Upper lobe of left lung (tissue), 5 donors: ENCODE measurements around the gene CCNA2.

DNA sequence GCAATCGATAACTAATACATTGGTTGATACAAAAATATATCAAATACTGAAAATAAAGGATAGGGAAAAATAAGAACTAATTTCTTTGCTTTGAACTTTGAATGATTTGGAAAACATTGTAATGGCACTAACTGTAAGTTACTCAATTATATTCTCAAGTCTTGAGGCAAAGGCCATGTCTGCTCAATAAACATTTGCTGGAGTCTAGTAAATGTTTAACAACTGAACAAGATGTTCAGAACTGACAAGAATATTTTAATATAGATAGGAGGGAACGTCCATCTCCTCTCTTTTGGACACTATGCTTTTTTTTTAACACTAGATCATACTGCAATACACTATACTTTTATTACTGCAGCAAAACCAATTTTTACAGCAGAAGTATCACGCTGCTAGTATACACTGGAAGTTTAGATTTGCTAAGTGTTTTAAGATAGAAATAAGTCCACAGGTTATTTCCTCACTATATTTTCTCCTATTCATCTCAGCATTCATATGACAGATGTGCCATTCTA lies 76.2 kb downstream of the PRSS12 start:
- PRO-cap, 2 experiments: no peak in any of the 2 experiments
- RAMPAGE, long total RNA, 4 experiments: no peak in any of the 4 experiments

GRCh38 chr4:118277217-118277749 lies 75.5 kb downstream of the PRSS12 start:
- PRO-cap, 2 experiments: no peak in any of the 2 experiments
- RAMPAGE, long total RNA, 4 experiments: no peak in any of the 4 experiments

GRCh38 chr4:118836269-118837069 lies 543 bp upstream of the SEC24D start:
- PRO-cap, 2 experiments: no peak in any of the 2 experiments
- RAMPAGE, long total RNA, 4 experiments: no peak in any of the 4 experiments

DNA sequence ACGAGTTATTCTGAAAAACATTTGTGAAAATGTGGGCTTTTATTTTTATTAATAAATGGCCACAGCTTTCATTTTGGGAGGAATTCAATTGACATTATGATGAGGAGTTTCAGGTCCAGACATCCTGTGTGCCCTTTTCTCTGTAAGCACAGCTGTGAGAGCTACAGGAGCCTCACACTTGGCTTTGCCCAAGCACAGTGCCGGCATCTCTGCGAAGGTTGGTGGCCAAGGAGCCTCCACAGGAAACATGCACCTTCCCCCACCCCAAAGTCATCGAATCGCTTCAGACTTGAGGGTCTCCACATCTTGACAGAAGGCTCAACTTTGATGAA lies 99.9 kb downstream of the SYNPO2 start:
- PRO-cap, 2 experiments: no peak in any of the 2 experiments
- RAMPAGE, long total RNA, 4 experiments: no peak in any of the 4 experiments

DNA sequence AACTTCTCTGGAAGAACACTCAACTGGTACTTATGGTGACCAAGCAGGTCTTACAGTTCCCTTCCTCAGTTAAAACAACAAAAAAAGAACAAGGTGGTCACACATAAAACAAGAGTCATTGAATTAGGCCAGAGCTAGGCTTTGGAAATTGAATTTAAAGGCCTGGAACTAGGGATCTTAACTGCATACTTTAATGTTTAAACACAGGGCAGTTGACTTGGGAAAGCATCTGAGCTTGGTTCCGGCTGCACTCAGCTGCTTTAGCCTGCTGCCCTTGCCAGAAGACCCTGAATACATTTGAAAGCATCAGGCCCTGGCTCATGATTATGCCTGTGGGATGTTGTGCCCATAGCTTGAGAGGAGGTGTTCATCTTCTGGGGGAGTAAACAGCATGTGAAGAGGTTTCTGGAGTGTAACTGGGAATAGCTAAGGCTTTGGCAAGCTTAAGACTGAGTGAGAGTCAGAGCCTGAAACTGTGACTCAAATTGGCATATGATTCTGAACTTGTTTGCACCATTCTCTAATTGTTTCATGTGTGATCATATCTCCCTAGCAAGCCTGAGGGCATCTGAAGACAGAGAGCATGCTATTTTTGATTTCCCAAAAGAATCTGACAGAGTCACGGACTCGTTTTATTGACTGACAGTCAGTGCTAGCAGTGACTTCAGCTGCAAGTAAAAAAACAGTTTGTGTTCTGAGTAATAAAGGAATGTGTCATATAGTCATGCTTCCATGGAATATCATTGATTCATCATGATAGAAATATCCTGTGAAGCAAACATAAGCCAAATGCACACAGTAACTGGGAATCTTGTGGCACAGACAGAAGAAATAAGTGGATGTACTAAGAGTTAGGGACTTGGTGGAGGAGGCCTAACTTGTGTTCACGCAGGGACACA lies 100.5 kb downstream of the SYNPO2 start:
- PRO-cap, 2 experiments: no peak in any of the 2 experiments
- RAMPAGE, long total RNA, 4 experiments: no peak in any of the 4 experiments

- PRO-cap, 2 experiments: peak in 1 of 2 experiments; most common minus-strand start chr4:119136741 (in 1)
- RAMPAGE, long total RNA, 4 experiments: no peak in any of the 4 experiments
Observed at GRCh38 chr4:119136567-119137049, 976 bp downstream of the MYOZ2 start.

GRCh38 chr4:119301006-119301218 lies 467 bp upstream of the C4orf3 start:
- PRO-cap, 2 experiments: no peak in any of the 2 experiments
- RAMPAGE, long total RNA, 4 experiments: no peak in any of the 4 experiments

DNA sequence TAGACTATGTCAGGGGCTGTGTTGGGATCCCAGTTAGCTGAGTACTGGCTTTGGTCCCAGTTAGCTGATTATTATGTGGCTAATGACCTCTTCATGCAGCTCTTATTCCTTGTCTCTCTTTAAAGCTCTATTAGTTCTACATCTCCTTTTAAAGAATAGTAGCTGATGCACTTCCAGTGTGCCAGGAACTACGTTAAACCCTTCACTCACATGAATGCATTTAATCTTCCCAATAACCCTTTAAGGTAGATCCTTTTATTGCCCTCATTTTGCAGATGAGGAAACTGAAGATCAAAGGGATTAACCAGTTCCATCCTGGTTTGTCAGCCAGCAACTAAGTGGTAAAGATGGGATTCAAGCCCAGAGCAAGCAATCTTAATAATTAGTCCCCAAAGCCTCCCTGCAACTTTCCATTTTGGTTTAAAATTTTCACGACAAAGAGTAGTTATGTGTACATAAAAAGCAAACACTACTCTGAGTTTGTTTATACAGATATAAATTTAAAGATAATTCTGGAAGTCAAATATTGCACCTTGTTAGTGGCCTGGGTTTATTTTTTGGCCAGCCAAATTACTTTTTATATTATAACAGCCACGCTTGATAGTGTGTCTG lies 37.4 kb downstream of the PDE5A start:
- PRO-cap, 2 experiments: no peak in any of the 2 experiments
- RAMPAGE, long total RNA, 4 experiments: no peak in any of the 4 experiments

- PRO-cap, 2 experiments: no peak in any of the 2 experiments
- RAMPAGE, long total RNA, 4 experiments: start-site peak on the minus strand in 1 of 4 experiments, at chr4:120755655-120755892 at its widest, 11 reads per replicate
Observed at GRCh38 chr4:120755614-120756097, 166.9 kb downstream of the PRDM5 start.

GRCh38 chr4:121153850-121154484 lies 10.2 kb downstream of the TNIP3 start:
- PRO-cap, 2 experiments: no peak in any of the 2 experiments
- RAMPAGE, long total RNA, 4 experiments: no peak in any of the 4 experiments

GRCh38 chr4:121182324-121182790 lies 18.2 kb upstream of the TNIP3 start:
- PRO-cap, 2 experiments: peak in 2 of 2 experiments; most common plus-strand start chr4:121182574 (in 1); most common minus-strand start chr4:121182457 (in 1)
- RAMPAGE, long total RNA, 4 experiments: no peak in any of the 4 experiments

- PRO-cap, 2 experiments: no peak in any of the 2 experiments
- RAMPAGE, long total RNA, 4 experiments: no peak in any of the 4 experiments
Observed at GRCh38 chr4:121199920-121200612, 35.9 kb upstream of the TNIP3 start.

GRCh38 chr4:121683163-121683621 lies 13.6 kb downstream of the ANXA5 start:
- PRO-cap, 2 experiments: no peak in any of the 2 experiments
- RAMPAGE, long total RNA, 4 experiments: no peak in any of the 4 experiments

DNA sequence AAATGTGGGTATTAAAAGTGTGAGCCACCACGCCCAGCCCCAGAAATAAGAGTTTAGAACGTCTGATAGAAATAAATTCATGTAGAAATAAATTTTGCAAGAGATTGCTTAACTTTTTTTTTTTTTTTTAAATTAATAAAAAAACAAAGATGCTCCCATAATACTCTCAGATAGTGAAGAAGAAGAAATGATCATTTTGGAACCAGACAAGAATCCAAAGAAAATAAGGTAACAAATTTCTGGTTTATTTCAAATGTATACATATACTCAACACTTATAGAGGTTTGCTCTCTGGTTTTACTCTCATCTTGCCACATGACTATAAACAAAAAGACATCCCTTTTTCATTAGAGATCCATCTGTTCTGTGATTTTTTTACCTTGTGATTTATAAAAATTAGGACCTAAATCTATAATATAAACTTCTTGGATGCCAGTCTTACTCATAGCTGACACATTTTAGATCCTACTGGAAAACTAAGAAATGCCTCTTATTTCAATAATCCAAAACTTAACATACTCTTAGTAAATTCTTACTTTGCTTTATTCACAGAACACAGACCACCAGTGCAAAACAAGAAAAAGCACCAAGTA lies 7.4 kb downstream of the CCNA2 start:
- PRO-cap, 2 experiments: no peak in any of the 2 experiments
- RAMPAGE, long total RNA, 4 experiments: no peak in any of the 4 experiments

- PRO-cap, 2 experiments: peak in 2 of 2 experiments; most common plus-strand start chr4:121824036 (in 1); most common minus-strand start chr4:121823926 (in 1)
- RAMPAGE, long total RNA, 4 experiments: start-site peak on the minus strand in 1 of 4 experiments, at chr4:121823866-121823882 at its widest, 9 reads per replicate
Observed at GRCh38 chr4:121823365-121824310, at the start of gene CCNA2. Gene CCNA2, minus strand, starts transcription at chr4:121823883.

DNA sequence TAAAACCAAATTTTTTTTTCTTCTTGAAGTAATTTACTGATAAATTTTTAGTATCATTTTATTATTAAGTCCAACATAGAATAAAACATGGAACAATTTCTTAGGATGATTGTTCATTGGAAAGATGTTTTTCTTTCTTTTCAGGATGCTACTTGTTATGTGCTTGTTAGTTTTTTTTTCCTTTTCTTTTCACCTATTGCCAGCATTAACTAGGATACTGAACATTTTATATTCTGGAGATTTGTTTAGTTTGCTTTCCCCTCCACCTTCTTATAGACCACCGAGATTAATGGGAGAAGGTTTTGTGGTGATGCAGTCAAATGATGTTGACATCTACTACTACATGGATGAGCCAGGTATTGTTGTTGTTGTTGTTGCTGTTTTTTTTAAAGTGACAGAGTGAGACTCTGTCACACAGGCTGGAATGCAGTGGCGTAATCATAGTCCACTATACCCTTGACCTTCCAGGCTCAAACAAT lies 37.6 kb downstream of the BLTP1 start:
- PRO-cap, 2 experiments: no peak in any of the 2 experiments
- RAMPAGE, long total RNA, 4 experiments: no peak in any of the 4 experiments

DNA sequence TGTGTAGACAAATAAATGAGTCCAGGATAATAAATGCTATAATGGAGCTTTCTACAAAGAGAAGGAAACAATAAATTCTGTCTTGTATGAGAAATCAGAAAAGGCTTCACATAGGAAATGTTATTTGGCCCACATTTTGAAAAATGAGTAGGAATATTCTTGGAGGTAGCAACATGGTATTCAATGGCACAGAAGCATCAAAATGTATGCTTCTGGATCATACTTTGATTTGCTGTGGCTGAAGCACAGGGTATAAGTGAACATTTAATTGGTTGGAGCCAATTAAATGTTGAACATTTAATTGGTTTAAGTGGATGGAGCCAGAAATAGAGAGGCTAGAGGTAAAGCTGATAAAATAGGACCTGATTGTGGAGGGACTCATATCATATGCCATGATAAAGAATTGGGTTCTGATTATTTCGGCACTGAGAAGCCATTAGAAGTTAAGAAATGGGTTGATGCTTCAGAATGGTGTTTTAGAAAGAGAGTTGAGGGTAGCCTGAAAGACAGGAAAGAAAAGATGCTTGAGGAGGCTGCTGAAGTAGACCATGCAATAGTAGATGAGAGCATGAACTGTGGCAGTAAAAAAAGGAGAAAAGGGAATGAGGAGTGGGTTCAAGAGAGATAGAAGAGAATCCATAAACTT lies 33.5 kb upstream of the ADAD1 start:
- PRO-cap, 2 experiments: no peak in any of the 2 experiments
- RAMPAGE, long total RNA, 4 experiments: start-site peak on the plus strand in 1 of 4 experiments, centred at position 483 of the sequence, 32 reads per replicate

DNA sequence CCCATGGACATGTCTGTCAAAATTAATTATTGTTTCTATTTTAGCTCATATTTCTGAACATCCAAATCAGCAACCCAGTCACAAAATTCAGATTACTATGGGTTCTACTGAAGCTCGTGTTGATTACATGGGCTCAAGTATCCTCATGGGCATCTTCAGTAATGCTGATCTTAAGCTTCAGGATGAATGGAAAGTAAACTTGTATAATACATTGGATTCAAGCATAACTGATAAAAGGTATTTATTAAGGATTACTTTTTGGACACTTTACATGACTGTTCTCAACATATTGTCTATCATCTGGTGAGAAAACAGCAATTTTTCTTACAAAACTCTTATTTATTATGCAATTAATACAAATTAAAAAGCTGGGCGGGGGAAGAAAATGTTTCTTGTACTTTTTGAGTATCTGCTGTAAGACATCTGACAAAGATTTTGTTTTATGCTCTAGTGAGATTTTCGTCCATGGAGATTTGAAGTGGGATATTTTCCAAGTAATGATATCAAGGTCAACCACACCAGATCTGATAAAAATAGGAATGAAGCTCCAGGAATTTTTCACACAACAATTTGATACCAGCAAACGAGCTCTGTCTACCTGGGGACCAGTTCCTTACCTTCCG lies 29.3 kb upstream of the ADAD1 start:
- PRO-cap, 2 experiments: no peak in any of the 2 experiments
- RAMPAGE, long total RNA, 4 experiments: no peak in any of the 4 experiments

DNA sequence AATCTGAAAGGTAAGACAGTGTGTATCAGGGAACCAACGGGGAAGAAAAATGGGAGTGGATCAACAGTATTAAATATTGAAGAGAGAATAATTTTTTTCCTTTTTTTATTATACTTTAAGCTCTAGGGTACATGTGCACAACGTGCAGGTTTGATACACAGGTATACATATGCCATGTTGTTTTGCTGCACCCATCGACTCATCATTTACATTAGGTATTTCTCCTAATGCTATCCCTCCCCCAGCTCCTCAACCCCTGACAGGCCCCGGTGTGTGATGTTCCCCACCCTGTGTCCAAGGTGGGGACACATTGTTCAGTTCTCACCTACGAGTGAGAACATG lies 60.8 kb downstream of the IL21 start:
- PRO-cap, 2 experiments: no peak in any of the 2 experiments
- RAMPAGE, long total RNA, 4 experiments: no peak in any of the 4 experiments

DNA sequence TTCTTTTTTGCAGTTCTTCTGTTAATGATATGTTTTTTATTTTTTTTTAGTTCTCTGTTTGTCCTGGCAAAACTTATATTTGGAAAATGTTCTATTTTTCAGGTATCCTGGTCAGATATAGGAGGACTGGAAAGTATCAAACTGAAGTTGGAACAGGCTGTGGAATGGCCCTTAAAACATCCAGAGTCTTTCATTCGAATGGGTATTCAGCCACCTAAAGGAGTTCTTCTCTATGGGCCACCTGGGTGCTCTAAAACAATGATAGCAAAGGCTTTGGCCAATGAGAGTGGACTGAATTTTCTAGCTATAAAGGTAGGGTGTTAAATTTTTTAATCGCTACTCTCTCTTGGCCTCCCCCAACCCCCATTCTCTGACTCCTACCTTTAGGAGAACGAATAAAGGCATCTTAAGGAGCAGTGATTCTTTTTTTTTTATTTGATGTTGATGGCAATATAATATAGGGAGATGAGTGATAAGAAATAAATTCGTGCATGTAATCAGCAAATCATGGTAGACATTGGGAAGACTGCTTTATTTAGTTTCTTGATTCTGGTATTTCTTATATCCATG lies 105.3 kb downstream of the SPATA5 start:
- PRO-cap, 2 experiments: no peak in any of the 2 experiments
- RAMPAGE, long total RNA, 4 experiments: no peak in any of the 4 experiments